ENCODE measurements around the genes HILPDA and CALU.

DNA sequence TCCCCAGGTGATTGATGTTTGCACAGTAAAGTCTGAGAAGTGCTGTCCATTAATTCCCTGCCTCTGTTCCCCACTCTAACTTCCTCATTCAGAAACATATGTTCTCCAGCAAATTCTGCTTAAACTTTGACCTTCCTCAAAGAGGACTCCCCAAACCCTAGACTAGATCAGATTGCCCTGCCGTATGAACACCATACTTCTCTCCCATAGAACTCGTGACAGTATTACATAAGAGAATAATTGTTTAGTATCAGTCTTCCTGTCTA lies 16.1 kb downstream of the SND1 start:
- PRO-cap, result no peak
- RAMPAGE, long total RNA, 4 experiments, result no peak in any of the 4 experiments

- PRO-cap, result no peak
- RAMPAGE, long total RNA, 4 experiments, result no peak in any of the 4 experiments
Observed at GRCh38 chr7:127976577-127977304, 54.5 kb downstream of the LRRC4 start.

- PRO-cap, result no peak
- RAMPAGE, long total RNA, 4 experiments, result no peak in any of the 4 experiments
Observed at GRCh38 chr7:128164015-128164610, 77.0 kb upstream of the LEP start.

GRCh38 chr7:128168538-128169270 lies 72.4 kb upstream of the LEP start:
- PRO-cap, result no peak
- RAMPAGE, long total RNA, 4 experiments, result no peak in any of the 4 experiments

- PRO-cap, result no peak
- RAMPAGE, long total RNA, 4 experiments, result no peak in any of the 4 experiments
Observed at GRCh38 chr7:128271333-128272077, 30.4 kb downstream of the LEP start.

GRCh38 chr7:128314498-128315221 lies 29.0 kb downstream of the RBM28 start:
- PRO-cap, result no peak
- RAMPAGE, long total RNA, 4 experiments, result no peak in any of the 4 experiments

DNA sequence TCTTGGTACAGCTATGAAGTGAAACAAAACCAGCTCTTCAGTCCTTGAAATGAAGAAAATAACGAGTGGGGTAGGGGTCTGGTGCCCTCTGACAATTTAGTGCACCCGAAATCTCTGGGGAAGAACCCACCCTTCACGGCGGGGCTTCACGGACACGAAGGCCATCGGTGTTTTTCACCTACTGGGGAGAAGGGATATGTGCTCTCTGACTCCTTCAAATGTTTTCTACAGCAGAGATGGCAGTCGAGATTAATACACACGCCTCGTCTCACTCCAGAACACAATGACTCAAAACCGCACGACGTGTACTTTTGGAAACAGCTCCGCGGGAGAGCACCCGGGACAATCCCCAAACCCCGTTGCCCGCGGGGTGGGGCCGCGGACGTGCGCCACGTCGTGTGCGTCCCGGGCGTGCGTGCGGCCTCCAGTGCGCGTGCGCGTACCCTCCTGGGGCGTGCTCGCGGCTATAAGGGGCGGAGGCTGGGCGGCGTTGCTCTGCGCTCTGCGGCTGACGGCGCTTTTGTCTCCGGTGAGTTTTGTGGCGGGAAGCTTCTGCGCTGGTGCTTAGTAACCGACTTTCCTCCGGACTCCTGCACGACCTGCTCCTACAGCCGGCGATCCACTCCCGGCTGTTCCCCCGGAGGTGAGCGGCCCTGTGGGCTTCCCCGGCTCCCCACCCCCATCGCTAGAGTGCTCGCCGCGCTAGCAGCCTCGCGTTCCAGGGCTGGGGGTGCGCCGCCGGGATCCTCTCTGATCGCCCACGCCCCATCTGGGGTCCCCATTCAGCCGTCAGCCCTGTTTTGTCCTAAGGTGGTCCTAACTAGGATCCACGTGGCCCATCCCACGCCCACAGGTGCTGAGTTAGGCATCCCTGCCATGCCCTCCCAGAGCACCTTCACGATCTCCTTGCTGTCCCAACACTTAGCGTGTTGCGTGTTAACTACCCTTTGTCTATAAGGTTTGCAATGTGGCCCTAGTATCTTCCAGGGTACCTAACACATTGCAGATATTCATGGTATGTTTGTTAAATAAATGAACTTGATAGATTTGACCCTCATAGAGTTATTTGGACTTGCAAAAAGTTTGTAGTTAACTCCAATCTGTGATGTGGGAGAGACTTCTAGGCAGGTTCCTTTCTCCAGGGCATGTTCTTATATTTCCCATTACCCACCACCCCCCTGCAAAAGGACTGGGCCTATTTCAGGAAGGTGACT lies at the start of gene HILPDA:
Gene HILPDA, plus strand, starts transcription at position 498 of the 1,214 bp plus-strand sequence.
- PRO-cap, result bidirectional peak, plus-strand start at position 498 of the sequence, minus-strand start at position 285 of the sequence
- RAMPAGE, long total RNA, 4 experiments, result start-site peak on the plus strand in 3 of 4 experiments, centred at positions 496 to 500 of the sequence, 19 to 33 reads per replicate

- PRO-cap, result no peak
- RAMPAGE, long total RNA, 4 experiments, result no peak in any of the 4 experiments
Observed at GRCh38 chr7:128594027-128594609, 78.0 kb upstream of the GARIN1A start.

GRCh38 chr7:128659402-128660549 lies 12.3 kb upstream of the GARIN1A start:
- PRO-cap, result no peak
- RAMPAGE, long total RNA, 4 experiments, result no peak in any of the 4 experiments

DNA sequence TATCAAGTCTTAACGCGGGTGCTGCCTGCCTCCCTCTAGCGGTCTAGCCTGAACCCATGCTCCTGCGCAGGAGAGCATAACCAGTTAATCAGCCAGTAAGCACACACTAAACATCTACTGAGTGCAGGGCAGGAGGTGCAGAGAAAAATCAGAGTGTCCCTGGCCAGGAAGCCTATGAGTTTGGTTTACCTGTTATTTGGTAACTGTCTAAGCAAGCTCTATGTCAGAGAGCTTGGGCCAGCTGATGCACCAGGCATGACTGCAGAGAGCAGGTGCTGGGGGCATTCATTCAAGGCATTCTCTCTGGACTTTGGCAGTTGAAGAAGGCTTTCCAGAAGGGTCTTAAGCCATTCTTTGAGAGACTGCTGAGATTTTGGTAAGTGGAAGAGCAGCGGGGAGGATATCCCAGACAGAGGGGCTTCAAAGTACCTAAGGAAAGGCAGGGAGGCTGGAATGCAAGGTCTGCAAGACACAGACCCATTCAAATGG lies 1.0 kb downstream of the GARIN1A start:
- PRO-cap, result no peak
- RAMPAGE, long total RNA, 4 experiments, result no peak in any of the 4 experiments

DNA sequence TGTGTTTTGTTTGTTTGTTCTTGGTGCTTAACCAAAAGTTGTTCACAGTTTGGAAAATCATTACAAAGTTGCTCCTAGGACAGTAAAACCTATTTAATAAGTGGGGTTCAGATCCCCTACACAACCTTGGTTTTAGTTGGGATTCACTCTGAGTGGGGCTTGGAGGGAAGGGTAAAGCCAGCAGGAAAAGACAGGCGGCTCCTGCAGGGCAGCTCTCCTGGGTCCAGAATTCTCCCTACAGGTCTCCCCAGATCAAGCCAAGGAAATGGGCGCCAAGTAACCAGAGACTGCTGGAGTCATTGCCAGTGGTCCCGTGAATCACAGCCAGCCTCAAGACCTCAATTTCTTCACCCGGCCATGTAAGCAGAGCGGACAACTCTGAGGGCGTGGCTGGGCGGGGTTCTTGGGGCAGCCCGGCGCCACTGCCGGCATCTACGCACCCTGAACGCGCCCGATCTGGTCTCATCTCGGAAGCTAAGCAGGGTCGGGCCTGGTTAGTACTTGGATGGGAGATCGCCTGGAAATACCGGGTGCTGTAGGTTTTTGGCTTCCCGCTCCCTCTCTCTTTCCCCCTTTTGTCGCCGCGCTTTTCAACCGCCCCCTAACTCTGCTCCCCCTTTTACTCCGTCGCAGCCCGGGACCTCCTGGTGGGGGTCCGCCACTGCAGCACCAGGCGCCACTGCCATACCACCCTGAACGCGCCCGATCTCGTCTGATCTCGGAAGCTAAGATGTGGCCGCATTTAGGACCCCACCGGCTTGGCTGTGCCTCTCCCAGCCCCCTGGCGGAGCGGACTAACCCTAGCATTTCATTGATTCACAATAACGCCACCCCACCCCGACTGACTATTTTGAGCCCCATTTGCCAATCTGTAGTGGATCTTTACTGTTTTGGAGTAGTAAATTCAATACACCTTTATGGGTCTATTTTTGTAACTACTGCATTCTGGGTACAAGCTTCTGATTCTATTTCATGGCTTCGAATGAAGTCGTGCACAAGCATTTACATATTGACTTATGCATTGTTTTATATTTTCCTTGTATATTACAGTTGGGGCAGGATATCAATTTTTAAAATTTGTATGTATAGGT lies 17.8 kb upstream of the GARIN1B start:
- PRO-cap, result no peak
- RAMPAGE, long total RNA, 4 experiments, result no peak in any of the 4 experiments

DNA sequence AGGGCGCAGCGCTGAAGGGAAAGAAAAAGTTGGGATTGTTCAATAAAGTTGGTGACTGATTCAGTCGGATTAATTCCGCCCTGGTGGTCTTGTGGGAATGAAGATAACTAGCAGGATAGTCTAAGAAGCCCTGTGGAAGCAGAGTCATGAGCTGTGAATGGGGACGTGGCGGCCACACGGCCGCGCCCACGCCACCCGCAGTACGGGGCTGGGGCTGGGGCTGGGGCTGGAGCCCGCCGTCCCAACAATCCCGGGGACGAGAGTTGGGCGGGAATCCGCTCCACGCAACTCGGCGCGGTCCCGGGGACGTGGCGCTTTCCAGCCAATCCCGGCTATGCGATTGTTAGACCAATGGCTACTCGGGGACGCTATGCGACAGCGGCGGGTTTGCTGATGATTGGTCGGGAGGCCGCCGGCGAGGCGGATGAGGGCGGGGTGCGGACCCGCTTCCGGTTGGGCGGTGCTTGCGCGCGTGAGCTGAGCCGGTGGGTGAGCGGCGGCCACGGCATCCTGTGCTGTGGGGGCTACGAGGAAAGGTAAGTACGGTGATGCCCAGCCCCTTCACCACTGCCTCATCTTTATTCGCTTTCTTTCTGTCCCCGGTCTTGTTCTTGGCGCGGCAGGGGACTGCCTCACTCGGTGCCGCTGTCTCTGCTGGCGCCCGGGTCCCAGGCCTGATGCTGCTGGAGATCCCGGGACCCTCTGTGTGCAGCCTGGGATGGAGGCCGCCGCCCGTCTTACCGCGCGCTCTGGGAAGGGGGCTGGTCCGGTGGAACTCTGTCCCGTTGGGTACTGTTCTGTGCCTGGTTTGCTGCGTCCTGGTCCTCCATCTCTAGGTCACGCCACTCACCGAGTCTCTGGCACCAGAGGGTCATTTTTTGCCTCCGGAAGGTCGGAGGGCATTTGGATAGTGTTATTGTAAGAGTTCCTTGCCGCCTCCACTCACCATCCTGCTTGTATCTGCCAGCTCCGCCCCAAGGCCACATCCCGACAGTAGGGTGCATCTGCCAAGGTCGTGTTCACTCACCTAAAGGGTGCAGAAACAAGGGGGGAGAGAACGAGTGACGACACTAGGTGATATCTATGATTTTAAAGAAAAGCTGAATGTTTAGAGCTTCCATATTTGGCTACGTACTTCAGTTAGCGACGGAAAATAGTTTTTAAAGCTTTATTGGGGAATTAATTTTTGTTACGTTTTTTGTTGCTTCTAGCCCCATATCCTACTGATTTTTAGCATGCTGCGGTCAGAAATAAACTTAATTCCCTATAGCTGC lies at the start of gene CALU:
Gene CALU, plus strand, starts transcription at position 463 of the 1,274 bp plus-strand sequence.
- PRO-cap, result bidirectional peak, plus-strand start at position 463 of the sequence, minus-strand start at position 249 of the sequence
- RAMPAGE, long total RNA, 4 experiments, result start-site peak on the plus strand in 4 of 4 experiments, centred at positions 461 to 502 of the sequence, 62 to 309 reads per replicate

DNA sequence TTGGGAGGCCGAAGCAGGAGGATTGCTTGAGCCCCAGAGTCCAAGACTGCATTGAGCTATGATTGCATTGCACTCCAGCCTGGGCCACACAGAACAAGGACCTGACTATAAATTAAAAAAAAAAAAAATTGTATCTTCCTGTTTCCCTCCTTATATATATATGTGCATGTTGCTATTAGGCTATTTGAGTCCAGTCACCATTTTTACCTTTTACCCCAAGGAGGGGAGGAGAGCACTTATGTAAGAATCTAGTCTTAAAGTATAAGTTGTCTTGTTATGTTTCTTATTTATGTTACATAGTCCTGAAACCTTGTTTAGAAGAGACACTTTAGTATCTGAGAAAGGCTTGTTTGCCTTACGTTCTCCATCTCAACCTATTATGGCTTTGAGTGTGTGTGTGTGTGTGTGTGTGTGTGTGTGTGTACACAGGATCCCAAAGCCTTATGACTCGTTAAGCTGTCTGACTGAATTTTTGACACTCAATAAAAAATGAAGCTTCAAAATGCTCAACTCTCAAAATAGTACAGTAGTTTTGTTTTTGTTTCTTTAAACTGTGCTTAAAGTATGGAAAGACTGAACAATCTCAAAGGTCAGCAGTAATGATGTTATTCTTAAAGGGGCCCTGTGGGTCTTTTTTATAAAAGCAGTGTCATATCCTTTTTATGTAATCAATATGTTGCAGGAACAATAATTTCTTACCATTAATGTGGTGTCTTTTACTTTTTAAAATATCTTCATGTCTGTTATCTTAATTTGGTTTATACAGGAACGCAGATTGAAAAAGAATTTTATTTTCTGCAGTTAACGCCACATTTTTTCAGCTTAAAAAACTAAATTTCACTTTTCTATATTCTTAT lies 18.0 kb downstream of the CALU start:
- PRO-cap, result no peak
- RAMPAGE, long total RNA, 4 experiments, result no peak in any of the 4 experiments

DNA sequence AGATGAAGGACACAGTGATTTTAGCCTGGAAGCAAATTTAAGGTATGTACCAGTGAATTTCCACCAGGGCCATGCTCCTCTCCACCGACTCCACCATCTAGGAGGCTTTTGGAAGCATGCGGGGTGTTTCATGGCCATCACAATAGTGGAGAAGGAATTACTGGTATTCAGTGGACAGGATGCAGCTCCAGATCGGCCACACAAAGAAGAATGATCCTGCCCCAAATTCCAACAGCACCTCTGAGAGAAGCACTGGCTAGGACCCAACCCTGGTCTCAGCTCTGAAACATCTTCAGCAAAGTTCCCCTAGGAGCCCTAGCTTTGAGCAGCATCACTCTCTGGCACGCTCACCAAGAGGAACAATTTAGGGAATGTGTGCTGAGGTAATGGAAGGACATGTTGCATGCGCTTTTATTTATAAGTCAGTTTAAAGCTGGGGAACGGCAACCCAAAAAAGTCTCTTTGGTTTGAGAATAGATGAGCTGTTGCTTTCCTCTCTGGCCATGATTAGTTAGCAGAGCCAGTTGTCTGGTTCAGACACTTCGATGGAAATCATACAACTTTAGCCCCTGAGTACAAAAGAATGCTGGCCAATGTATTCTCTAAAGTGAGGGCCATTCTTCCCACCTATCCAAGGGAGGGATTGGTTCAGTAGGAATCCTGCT lies 5.6 kb upstream of the OPN1SW start:
- PRO-cap, result unidirectional peak, minus-strand start at position 90 of the sequence
- RAMPAGE, long total RNA, 4 experiments, result no peak in any of the 4 experiments

DNA sequence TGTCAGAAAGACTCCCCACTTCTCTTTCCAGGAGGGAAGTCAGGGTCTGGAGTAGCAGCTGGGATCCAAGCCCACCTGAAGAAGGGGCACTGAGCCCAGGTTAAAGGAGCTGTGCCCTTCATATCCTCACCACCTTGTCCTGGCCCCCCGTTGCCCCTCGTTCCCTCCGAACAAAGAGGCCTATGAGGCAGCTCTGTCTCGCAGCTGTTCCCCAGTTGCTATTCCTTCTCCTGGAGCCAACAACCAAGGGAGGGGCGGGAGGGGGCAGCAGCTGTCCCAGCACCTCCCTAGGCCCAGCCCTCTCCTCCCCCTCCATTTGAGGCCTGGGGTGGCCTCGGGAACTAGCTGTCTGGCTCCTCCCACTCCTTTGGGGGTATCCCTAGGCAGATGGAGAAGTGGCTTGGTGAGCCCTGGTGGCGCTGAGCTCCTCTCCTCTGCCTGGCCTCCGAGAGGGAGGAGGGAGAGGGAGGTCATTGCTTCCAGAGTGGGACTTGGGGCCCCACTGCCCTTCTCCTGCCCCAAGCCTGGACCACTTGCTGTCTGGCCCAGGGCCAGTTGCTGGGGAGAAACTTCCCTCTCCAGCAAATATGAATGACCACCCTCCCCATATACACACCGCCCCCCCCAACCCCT lies 2.9 kb downstream of the FLNC start:
- PRO-cap, result unidirectional peak, minus-strand start at position 232 of the sequence
- RAMPAGE, long total RNA, 4 experiments, result no peak in any of the 4 experiments

DNA sequence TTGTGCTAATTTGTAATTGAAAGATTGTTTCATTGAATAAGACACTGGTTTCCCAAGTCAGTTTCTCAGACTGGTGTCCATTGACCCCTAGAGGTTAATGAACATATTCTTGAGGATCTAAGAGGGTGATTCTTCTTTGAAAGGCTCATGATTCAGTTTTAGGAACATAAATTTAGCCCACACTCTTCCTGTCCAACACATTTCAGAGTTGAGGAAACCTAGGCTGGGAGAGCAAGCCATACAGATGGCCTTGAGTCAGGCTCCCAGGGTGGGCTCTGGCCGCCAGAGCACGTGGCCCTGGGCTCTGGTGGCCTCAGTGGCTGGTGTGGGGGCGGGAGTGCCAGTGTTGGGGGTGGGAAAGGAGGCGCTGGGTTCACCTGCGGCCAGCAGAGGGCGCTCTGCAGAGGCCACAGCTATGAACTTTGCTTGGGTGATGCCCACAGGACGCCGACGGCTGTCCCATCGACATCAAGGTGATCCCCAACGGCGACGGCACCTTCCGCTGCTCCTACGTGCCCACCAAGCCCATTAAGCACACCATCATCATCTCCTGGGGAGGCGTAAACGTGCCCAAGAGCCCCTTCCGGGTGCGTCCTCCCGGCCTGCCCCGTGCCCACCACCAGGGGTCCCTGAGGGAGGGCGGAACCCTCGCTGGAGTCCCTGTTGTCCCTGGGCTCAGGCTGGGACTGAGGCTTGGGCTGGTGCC lies 11.7 kb downstream of the FLNC start:
- PRO-cap, result no peak
- RAMPAGE, long total RNA, 4 experiments, result no peak in any of the 4 experiments

DNA sequence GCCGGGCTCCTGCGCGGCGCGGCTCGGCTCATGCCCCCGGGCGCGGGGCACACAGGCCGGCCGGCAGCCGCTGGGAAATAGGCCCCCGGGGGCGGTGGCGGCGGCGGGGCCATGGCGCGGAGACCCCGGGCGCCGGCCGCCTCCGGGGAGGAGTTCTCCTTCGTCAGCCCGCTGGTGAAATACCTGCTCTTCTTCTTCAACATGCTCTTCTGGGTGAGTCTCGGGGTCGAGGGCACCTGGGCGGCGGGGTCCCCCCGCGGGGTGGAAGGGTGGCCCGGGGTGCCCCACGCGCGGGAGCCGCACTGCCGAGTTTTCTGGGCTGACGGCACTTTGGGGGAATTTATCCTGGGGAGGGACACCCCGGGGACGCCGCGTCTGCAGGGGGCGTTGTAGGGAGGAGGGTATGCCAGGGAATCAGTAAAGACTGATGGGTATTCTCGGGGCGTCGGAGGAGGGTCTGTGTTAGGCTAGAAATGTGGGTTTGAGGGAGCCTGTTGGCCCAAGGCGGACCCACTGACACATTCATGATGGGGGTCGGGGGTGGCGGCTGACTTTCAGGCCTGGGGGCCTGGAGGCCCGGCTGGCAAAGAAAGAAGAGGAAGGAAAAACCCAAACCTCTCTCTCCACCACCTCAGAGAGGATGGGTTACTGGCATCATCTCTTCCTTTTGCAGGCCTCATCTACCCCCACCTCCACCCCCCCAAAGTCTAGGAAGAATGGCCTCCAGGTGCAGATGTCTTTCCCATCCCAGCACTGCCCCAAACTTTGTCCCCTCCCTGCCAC lies 554 bp downstream of the TSPAN33 start:
- PRO-cap, result no peak
- RAMPAGE, long total RNA, 4 experiments, result no peak in any of the 4 experiments

DNA sequence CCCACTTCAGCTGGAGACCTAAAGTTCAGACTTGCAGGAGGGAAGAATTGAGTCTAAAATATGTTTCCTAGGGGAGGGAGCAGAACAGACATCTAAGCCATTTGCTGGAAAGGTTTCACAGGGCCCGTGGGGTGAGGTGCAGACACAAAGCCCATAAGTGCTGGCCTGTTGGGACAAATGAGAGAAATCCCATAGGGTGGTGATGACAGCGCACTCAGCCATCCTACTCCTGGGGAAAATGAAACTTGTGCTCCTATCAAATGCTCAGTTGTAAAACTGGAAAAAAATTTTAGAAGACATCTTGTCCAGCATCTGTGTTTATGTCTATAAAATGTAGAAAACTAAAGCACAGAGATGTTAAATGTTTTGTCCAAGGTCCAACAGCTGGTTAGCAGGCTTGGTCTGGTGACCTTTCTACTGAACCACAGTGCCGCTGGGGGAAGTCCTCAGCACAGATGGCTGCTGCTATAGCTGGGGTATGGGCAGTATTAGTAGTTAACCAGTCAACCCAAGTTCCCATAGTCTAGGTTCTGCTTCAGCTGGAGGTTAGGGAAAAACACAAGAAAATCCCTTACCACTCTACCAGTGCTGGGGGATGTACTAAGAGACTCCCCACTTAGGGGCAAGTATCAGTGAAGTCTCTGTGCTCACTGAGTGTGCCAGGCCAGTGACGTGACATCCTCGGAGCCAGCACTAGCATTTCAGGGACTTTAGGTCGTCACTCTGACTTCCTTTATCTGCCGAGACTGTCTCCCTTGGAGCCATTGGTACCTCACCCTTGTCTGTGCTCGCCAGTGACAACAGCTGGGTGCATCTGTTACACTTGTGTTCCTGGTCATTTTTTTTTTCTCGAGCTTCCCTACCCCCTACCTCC lies 1.8 kb downstream of the TSPAN33 start:
- PRO-cap, result bidirectional peak, plus-strand start at position 427 of the sequence, minus-strand start at position 231 of the sequence; unidirectional peak, plus-strand start at position 721 of the sequence
- RAMPAGE, long total RNA, 4 experiments, result no peak in any of the 4 experiments

- PRO-cap, result no peak
- RAMPAGE, long total RNA, 4 experiments, result no peak in any of the 4 experiments
Observed at GRCh38 chr7:129201297-129201656, 12.8 kb downstream of the SMO start.

DNA sequence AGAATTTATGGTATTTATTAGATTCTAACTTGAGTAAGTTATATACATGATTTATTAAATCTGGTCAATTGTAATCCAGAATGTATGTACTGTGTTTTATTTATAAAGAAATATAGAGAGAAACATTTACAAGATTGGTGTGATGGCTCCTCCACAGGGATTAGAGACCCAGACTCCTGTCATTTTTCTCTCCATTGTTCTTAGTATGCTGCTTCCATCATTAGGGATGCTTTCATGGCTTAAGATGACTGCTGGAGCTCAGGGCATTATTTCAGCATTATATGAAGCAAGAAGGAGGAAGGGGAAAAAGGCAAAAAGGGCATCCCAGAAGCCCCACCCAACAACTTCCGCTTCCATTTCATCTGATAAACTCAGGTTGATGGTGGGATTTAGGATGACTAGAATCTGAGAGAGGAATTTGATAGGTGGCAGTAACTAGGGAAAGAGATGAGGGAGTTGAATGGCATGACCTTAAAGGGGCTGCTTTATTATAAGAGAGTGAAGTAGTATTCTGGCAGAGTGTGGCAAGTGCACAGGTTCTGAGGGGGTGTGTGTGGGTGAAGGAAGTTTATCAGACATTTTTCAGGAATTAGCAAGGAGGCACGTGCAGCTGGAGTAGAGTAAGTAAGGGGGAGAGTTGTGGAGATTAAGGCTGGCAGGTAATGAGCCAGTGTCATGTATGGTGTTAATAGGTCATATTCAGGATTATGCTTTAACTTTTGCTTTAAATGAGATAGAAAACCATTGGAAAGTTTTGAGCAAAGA lies 40.3 kb downstream of the AHCYL2 start:
- PRO-cap, result no peak
- RAMPAGE, long total RNA, 4 experiments, result no peak in any of the 4 experiments

Measured in Peyer's patch (tissue), 4 donors.